ENCODE measurements around the gene CST5.

- PRO-cap = unidirectional peak, plus-strand start at chr20:23524192
- RAMPAGE, long total RNA = no peak
These were observed 33.1 kb downstream of the CST8 start for GRCh38 chr20:23524071-23524298.

GRCh38 chr20:23874736-23875384 is 4.7 kb downstream of the CST5 start:
- PRO-cap = no peak
- RAMPAGE, long total RNA = no peak

- PRO-cap = no peak
- RAMPAGE, long total RNA = no peak
These were observed at the start of gene CST5 for GRCh38 chr20:23879532-23879847. Gene CST5, minus strand, starts transcription at chr20:23879748.

DNA sequence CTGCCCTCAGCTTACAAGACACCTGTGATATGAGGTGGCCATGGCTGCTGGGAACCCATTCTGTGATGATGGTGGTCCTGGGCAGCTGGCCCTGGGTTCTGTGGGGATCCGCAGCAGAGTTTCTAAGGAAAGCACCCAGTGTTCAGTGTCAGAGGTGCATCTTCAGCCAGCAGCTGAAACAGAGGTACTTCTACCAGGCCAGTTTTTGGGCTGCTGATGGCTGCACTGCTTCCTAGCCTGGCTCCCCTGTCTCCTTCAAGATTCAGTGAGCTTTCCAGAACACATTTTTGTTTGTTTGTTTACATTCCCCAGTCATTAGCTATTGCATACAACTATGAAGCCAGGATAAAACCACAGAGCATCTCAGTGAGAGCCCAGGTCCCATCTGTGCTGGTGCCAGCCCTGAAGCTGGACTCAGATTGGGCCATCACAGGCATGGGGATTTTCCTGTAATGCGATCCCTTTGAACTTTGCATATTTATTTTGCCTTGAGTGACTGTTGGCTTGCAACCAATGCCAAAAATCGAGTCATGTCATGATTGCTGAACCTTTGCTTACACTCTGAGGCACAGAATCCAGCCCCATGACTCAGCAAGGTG is 46.1 kb upstream of the GGTLC1 start:
- PRO-cap = no peak
- RAMPAGE, long total RNA = no peak

GRCh38 chr20:24699159-24699818 is 229.9 kb downstream of the SYNDIG1 start:
- PRO-cap = no peak
- RAMPAGE, long total RNA = no peak

GRCh38 chr20:24834510-24834776 is 114.6 kb upstream of the CST7 start:
- PRO-cap = no peak
- RAMPAGE, long total RNA = no peak

- PRO-cap = no peak
- RAMPAGE, long total RNA = no peak
These were observed 936 bp downstream of the CST7 start for GRCh38 chr20:24949738-24950671.

GRCh38 chr20:24960817-24961648 is 12.0 kb downstream of the CST7 start:
- PRO-cap = no peak
- RAMPAGE, long total RNA = no peak

DNA sequence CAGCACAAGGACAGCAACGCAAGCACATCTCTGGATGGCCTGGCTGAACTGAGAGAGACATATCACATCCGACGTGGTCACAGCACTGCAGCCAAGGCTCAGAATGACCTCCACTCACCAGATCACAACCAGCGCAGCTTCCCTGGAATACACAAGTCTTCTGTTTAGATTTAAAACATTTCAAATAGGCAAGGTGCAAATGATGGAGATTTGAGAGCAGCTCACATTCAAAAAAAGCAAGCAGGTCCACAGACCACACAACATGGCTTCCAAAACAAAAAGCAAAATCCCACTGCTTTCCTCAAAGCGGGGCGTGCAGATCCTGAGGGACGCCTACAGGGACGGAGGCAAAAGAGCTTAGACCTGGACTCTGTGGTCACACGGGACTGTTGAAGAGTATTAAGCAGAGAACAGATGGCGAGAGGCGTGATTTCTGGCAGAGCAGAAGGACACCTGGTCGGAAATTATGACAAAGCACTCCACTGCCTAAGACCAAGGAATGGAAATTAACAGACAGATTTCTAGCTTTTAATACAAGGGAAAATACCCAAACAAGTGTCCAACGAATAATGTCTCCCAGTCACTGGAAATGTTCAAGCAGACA is 15.3 kb downstream of the CST7 start:
- PRO-cap = no peak
- RAMPAGE, long total RNA = no peak

DNA sequence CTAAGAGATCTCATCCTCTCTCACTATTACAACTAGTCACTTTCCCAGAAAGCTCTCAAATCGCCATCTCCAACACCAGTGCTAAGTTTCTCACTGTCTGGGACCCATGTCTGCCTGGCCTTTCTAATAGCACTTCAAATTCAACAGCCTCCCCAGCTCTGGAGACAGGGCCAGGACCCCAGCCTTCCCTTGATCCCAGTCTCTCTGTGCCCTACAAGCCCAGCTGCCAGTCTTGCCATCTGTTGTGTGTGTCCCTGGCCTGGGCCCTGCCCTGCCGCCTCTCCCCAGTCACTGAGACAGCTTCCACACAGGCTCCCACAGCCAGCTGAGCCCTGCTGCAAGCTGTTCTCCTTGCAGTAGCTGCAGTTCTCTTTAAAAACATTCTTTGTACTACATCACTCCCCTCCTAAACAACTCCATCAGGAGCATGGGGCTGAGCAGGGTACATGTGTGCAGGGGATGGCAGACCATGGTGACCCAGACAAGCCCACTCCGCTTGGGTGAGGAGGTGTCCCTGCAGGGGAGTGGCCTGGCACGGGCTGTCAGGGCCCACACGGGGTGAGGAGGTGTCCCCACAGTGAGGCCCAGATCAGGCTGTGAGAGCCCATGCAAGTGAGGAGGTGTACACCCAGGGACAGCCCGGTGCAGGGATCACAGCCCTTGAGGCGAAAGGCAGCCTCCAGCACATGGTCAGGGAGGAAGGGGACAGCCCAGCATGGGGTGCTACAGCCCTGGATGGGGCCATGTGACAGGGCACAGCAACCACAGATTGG is 16.1 kb downstream of the CST7 start:
- PRO-cap = no peak
- RAMPAGE, long total RNA = no peak

- PRO-cap = no peak
- RAMPAGE, long total RNA = no peak
These were observed 4.6 kb downstream of the APMAP start for GRCh38 chr20:24987798-24988436.

GRCh38 chr20:25012539-25013263 is 20.1 kb upstream of the APMAP start:
- PRO-cap = no peak
- RAMPAGE, long total RNA = no peak

GRCh38 chr20:25014632-25015288 is 22.2 kb upstream of the APMAP start:
- PRO-cap = no peak
- RAMPAGE, long total RNA = no peak

- PRO-cap = no peak
- RAMPAGE, long total RNA = no peak
These were observed 1.6 kb downstream of the ENTPD6 start for GRCh38 chr20:25197137-25197533.

DNA sequence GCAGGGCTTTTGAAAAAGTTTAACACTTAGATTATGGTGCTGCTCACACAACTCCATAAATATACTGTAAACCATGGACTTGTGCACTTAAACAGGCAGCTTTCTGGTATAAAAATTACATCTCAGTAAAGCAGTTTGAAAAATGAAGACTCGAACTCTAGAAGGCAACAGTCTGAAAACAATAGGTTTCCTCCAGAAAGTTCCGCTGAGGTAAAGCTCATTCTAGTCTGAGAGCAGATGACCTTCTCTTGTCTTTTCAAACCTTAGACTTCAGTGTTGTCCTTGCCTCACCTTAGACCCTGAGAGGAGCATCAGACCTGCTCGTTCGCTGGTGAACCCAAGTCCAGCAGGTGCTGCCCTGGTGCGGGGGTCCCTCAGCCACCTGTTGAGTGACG is 14.8 kb upstream of the PYGB start:
- PRO-cap = no peak
- RAMPAGE, long total RNA = no peak

DNA sequence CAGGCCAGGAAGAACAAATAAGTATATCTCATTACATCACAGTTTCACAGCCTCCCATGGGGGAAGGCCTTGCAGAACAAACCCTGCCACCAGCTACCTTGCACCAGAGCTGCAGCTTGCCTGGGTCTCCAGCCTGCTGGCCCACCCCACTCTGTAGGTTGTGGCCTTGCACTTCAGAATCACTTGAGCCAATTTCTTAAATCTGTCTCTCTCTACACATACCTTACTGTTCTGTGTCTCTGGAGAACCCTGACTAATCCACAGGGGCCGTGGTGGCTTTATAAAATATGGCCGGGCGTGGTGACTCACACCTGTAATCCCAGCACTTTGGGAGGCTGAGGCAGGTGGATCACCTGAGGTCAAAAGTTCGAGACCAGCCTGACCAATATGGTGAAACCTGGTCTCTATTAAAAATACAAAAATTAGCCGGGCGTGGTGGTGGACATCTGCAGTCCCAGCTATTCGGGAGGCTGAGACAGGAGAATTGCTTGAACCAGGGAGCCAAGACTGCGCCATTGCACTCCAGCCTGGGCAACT is 5.3 kb downstream of the PYGB start:
- PRO-cap = no peak
- RAMPAGE, long total RNA = no peak

- PRO-cap = no peak
- RAMPAGE, long total RNA = no peak
These were observed 33.9 kb downstream of the PYGB start for GRCh38 chr20:25281612-25282259.

GRCh38 chr20:25309278-25309890 is 61.5 kb downstream of the PYGB start:
- PRO-cap = no peak
- RAMPAGE, long total RNA = no peak

GRCh38 chr20:25380916-25381296 is 9.7 kb downstream of the ABHD12 start:
- PRO-cap = no peak
- RAMPAGE, long total RNA = no peak

DNA sequence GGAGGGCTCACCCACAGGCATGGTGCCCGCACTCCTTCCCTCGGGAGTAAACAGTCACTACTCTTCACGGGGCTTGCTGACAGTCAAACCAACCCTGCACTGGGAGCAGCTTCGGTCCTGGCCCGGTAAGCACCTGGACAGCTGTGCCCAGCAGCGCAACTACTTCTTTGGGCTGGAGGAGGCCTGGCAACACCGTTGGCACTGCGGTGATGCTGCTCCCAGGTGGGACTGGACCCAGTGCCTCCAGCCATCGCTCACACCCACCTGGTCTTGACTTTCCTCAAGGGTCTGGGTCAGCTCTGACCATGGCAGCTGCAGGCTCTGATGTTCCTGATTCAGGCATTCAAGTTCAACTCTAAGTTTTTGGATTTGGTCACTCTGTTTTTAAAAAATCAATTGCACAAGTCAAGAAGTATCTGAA is 53.8 kb downstream of the GINS1 start:
- PRO-cap = no peak
- RAMPAGE, long total RNA = no peak